ENCODE measurements around the genes CALML4 and SPESP1.

- PRO-cap, 5 experiments = no peak in any of the 5 experiments
- RAMPAGE, long total RNA, 2 experiments = no peak in any of the 2 experiments
- RRBS = no CpG with 5 or more reads among the region's 10 CpGs
Observed at GRCh38 chr15:67081847-67082915, 16.8 kb downstream of the SMAD3 start.

DNA sequence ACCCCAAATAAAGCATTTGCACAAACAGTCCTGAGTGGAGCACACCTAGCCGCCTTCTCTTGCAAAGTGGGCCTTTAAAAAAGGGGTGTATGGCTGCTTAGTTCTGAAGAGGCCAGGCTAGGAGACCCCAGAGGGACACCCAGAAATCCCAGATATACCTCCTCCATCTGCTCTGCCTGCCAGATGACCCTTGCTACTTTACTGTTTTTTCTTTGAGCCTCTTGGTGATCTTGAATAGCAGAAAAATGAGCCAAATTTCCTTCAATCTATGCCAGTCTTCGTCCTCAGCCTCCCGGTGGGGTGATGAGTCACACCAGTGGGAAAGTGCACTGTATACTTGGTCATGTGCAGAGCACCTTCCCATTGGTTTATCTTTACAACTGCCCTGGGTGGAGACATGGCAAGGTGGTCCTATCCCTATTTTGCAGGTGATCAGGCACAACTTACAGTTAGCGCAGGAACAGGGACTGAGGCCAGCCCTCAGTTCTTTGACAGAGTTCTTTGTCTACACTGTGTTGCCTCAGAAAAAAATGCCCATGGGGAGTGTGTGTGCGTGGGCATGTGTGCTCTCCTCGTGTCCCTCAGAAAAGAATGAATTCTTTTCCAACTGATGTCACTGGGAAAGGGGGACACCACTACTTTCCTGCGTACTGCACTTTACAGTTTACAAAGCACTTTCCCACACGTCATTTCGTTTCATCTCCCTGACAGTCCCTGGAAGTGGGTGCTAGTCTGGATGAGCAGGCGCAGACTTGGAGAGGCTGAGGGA lies 23.8 kb downstream of the SMAD3 start:
- PRO-cap, 5 experiments = no peak in any of the 5 experiments
- RAMPAGE, long total RNA, 2 experiments = no peak in any of the 2 experiments
- RRBS = no CpG with 5 or more reads among the region's 10 CpGs

GRCh38 chr15:67109069-67110073 lies 44.0 kb downstream of the SMAD3 start:
- PRO-cap, 5 experiments = no peak in any of the 5 experiments
- RAMPAGE, long total RNA, 2 experiments = no peak in any of the 2 experiments
- RRBS = 57% methylated on average over 3 of the region's 20 CpGs

GRCh38 chr15:67117884-67118425 lies 52.6 kb downstream of the SMAD3 start:
- PRO-cap, 5 experiments = no peak in any of the 5 experiments
- RAMPAGE, long total RNA, 2 experiments = no peak in any of the 2 experiments
- RRBS = no CpG with 5 or more reads among the region's 11 CpGs

DNA sequence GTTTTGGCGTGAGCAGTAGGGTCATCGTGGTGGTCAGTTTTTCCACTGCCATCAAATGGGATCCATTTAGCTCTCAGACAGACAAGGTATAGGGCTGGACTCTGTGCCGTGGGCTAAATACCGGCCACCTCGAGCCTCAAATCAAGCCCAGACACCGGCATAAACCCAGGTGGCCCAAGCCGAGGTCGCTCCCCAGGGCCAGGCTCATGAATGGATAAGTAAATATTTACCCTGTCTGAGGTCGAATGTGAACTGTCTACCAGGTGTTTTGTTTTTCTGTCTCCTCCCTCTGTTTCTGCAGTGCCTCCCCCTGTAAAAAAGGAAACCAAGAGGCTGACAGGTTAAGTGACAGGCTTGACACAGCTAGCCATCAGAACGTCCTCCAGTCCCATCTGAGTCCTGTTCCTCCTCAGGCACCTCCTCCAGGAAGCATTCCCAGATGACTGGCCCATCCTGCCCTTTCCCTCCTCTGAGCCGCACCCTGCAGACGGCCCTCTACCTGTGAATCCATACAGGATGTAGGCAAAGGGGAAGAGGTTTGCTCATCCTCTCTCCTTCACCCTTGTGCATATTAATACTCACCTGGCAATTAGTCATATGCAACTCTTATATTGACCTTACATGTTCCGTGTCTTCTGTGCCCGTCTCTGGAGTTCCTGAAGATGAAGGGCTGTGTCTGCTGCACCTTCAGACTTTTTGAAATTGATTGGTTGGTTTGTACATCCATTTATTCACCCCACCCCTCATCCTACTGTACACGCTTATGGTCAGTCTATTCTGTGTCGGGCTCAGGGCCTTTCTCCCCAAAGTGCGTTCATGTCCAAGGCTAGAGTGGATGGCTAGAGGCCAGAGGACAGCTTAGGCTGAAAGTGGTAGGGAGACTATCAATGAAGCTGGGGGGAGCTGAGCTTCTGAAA lies 61.9 kb downstream of the SMAD3 start:
- PRO-cap, 5 experiments = no peak in any of the 5 experiments
- RAMPAGE, long total RNA, 2 experiments = no peak in any of the 2 experiments
- RRBS = no CpG with 5 or more reads among the region's 17 CpGs

GRCh38 chr15:67130829-67131373 lies 65.5 kb downstream of the SMAD3 start:
- PRO-cap, 5 experiments = no peak in any of the 5 experiments
- RAMPAGE, long total RNA, 2 experiments = no peak in any of the 2 experiments
- RRBS = no CpG with 5 or more reads among the region's 10 CpGs

DNA sequence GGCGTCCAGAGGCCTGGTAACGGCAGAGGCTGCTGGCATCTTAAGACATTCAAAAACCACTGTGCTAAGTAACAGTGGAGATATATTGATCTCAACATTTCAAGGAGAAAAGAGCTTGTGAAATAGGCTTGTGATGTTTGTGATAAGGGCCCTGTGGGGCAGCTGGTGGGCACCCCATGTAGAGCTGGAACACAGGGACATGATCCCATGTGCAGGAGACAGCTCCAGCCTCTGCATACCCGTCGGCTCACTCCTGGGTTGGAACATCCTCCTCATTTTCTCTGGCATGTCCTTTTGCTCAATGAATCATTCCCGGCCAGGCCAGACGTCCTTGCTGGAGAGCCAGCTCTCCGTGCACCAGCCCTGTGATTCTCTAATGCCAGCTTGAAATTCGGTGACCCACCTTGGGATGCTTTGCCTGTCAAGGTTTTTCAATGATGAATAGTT lies 77.3 kb downstream of the SMAD3 start:
- PRO-cap, 5 experiments = no peak in any of the 5 experiments
- RAMPAGE, long total RNA, 2 experiments = no peak in any of the 2 experiments
- RRBS = no CpG with 5 or more reads among the region's 8 CpGs

- PRO-cap, 5 experiments = no peak in any of the 5 experiments
- RAMPAGE, long total RNA, 2 experiments = no peak in any of the 2 experiments
- RRBS = 94% methylated on average over 2 of the region's 21 CpGs
Observed at GRCh38 chr15:67164692-67165304, 89.7 kb downstream of the AAGAB start.

DNA sequence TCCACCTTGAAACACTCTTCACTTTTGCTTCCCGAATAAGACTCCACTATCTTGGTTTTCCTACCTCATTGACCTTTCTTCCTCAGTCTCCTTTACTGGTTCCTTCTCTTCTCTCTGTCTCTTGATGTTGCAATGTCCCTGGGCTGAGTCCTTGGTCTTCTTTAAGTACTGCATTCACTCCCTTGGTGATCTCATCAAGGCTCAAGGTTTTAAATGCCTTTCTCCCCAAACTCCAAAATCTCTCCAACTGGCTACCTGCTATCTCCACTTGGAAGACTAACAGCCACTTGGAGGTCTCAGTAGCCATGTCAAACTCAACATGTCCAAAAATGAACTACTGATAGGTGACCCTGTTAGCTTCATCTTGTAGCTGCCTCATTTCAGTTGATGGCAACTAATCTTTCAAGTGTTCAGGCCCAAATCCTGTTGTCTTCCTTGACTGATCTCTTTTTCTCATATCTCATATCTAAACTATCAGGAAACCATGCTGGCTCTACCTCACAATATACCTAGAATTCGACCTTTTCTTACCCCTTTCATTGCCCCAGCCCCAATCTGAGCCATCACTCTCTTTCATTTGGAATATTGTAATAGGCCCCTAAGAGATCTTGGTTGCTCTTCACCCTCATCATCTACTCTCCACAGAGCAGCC lies 31.3 kb downstream of the AAGAB start:
- PRO-cap, 5 experiments = no peak in any of the 5 experiments
- RAMPAGE, long total RNA, 2 experiments = no peak in any of the 2 experiments
- RRBS = no CpG with 5 or more reads among the region's 2 CpGs

- PRO-cap, 5 experiments = no peak in any of the 5 experiments
- RAMPAGE, long total RNA, 2 experiments = no peak in any of the 2 experiments
- RRBS = no CpG with 5 or more reads among the region's 4 CpGs
Observed at GRCh38 chr15:67746441-67746956, 78.8 kb upstream of the SKOR1 start.

- PRO-cap, 5 experiments = peak in 3 of 5 experiments; most common minus-strand start chr15:67792556 (in 3)
- RAMPAGE, long total RNA, 2 experiments = no peak in any of the 2 experiments
- RRBS = no CpG with 5 or more reads among the region's 4 CpGs
Observed at GRCh38 chr15:67792389-67792784, 32.9 kb upstream of the SKOR1 start.

DNA sequence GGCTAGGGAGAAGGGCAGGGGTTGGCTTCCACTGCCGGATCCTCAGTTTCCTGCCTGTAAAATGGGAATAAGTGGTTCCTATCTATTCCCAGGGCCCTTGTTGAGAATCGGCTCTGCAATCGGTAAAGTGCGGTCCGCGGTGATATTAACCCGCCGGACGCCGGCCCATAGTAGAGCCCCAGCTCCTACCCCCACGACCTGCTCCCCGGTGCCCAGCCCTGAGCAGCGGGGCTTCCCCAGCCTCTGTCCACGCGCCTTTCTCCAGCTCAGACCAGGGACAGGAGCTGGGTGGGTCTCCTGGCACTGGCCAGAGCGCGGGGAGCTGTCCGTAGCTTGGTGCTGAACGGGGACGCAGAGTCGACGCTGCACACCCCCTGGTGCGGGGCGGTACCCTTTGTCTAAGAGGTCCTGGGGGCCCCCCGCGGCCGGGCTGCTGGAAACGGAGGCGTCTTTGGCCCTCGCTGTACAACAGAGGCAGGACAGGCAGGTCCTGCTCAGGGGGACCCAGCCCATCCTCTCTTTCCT lies 4.5 kb upstream of the SKOR1 start:
- PRO-cap, 5 experiments = no peak in any of the 5 experiments
- RAMPAGE, long total RNA, 2 experiments = no peak in any of the 2 experiments
- RRBS = 4% methylated on average over 11 of the region's 30 CpGs

- PRO-cap, 5 experiments = no peak in any of the 5 experiments
- RAMPAGE, long total RNA, 2 experiments = no peak in any of the 2 experiments
- RRBS = no CpG with 5 or more reads among the region's 12 CpGs
Observed at GRCh38 chr15:67923119-67924027, 98.1 kb downstream of the SKOR1 start.

DNA sequence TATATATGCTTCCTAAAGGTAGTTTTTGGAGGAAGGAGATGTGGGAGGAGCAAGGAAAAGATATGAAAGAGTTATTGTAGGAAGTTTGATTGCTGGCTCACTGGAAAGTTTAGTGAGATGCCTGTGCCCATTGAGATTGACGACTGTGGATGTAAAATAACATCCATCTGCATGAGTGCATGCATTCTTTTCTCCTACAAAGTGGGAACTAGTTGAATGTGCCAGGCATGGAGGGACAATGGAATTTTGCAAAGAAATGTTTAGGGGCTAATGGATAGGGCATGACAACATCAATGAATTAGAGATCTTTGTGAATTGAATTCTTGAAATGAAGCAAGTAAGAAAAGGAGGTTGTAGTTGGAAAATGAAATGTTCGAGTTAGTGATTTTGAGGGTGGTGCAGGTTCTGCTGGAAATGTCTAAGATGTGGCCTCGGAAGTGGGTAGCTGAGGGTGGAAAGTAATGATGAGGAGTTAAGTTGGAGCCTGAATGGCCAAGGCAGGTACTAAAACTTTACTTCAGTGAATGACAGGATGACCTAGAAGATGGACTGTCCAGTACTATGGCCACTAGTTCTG lies 16.0 kb downstream of the PIAS1 start:
- PRO-cap, 5 experiments = no peak in any of the 5 experiments
- RAMPAGE, long total RNA, 2 experiments = no peak in any of the 2 experiments
- RRBS = no CpG with 5 or more reads among the region's 3 CpGs

DNA sequence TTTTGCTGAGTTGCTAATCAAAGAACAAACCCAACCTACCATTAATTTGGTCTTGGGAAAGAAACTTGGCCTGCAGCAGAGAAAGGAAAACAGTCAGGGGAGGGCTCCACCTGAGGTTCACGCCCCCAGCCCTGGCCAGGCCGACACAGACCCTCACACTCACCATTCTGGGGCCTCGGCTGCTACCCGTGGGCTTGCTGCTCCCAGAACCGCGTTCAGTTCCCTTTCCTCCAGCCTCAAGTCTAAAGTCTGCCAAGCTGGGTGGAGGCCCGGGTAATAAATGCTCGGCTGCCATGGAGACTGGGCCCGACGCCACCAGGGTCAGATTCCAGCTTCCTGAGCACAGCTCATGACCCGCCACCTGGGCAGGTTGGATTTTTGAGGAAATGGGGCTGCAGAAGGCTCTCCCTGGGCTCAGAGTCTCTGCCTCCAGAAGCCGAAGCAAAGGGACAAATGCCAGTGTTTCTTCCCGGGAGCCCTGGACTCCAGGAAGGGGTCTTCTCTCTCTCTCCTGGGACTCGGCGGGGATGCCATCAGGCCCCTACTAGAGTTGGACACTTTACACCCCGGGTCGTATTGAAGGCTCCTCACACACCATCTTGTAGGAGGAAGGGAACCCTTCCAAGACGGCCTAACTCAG lies at the start of gene CALML4:
CALML4 (minus strand) TSS at position 251 of the 640 bp plus-strand sequence.
- PRO-cap, 5 experiments = peak in 4 of 5 experiments; most common plus-strand start position 373 of the sequence (in 2); most common minus-strand start position 217 of the sequence (in 2)
- RAMPAGE, long total RNA, 2 experiments = start-site peak on the minus strand in 1 of 2 experiments, centred at position 217 of the sequence, 274 to 319 reads per replicate
- RRBS = 42% methylated on average over 4 of the region's 18 CpGs

DNA sequence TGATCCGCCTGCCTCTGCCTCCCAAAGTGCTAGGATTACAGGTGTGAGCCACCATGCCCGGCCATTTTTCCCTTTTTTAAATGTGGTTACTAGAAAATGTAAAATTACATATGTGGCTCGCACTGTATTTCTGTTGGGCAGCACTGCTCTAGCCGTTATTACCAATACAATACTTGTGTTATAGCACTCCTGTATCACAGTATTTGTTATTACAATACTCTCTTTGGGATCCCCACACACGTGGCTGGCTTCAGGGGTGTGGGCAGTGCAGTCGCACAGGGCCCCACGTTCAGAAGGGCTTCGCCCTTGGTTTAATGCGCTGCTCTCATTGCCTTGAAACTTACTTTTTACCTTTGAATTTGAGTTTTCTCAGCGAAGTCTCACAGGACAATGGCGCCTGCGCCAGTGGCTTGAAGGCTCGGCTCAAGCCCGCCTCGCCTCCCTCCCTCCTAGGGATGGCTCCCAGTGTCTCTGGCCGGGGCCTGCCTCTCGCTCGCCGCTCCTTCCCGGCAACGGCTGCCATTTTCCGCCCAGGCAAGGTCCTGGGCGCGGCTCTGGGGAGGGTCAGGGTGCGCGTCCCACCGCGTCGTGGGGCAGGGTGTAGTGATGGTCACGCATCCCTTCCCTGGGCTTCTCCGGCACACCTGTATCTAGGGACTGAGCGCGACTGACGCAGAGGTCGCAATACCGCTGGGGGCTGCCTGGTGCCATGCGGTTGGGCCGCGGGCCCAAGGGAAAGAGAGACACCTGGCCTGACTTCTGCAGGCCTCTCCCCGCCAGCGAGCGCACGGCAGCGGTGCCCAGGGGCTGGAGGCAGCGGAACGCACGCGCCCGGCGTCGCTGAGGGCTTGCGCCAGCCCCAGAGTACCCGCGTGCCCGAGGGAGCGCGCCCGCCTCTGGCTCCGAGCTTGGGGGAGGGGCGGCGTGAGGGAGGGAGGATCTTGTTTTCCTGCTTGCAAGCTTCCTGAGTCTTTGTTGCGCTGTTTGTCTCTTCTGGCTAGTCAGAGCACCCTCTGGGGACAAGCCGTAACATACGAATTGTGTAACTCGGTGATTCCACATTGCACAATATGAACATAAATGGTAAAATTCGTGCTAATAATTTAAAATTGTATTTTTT lies 20.8 kb upstream of the FEM1B start:
- PRO-cap, 5 experiments = peak in 5 of 5 experiments; most common plus-strand start position 1,004 of the sequence (in 2); most common minus-strand start position 870 of the sequence (in 3)
- RAMPAGE, long total RNA, 2 experiments = no peak in any of the 2 experiments
- RRBS = no CpG with 5 or more reads among the region's 66 CpGs

- PRO-cap, 5 experiments = no peak in any of the 5 experiments
- RAMPAGE, long total RNA, 2 experiments = no peak in any of the 2 experiments
- RRBS = no CpG with 5 or more reads among the region's 17 CpGs
Observed at GRCh38 chr15:68365930-68366749, 65.8 kb downstream of the ITGA11 start.

DNA sequence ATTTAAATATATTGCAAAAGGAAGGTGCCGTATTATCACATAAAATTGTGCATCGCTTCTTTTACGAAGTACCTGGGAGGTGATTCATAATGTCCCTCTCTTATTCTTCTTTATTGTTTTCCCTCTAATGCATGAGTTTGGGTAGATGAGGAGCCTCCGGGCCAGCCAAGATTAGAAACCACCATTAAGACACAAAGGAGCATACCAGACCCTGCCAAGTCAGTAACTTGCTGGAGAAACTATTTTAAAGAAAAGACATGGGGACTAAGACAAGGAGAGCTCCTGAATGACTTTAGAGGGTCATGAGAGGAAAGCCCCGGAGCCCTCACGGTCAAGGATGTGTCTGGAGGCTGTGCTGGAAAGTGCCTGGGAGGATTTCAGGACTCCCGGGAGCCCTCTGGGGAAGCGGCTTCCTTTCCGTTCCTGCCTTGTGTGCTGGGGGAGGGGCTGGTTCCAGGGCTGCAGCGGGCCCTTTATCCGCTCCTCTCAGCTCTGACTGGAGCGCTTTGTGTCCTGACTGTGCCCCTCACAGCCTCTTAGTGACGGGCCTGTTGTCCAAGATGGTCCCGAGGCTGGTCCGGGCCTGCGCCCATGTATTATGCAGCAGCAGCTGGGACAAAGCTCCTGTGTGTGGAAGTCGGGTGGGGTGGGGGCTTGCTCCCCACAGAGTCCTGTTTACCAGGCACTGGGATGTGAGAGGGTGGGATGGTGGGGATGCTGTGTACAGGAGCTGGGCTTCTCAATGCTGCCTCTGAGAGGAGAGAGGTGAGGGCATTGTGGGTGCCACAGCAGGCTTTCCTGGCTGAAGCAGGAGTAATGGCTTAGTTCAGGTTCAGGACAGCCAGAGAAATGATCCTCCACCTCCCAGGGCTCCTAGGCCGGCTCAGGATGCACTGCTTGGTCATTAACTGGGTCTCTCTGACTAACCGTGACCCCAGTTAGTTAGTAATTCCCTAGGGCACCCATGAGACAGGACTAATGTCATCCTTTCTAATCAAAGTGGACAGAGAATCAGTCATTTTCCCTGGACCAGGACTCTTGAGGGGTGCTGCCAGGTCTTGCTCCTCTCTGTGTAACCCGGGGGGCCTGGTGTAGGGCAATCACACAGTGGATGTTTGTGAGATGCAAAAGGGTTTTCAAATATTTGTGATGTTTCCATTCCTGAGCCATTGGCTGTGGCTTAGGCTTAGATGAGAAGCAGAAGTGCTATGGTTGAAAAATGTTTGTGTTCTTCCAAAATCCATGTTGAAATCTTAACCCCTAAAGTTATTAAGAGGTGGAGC lies 35.9 kb downstream of the CORO2B start:
- PRO-cap, 5 experiments = no peak in any of the 5 experiments
- RAMPAGE, long total RNA, 2 experiments = no peak in any of the 2 experiments
- RRBS = 55% methylated on average over 3 of the region's 20 CpGs

DNA sequence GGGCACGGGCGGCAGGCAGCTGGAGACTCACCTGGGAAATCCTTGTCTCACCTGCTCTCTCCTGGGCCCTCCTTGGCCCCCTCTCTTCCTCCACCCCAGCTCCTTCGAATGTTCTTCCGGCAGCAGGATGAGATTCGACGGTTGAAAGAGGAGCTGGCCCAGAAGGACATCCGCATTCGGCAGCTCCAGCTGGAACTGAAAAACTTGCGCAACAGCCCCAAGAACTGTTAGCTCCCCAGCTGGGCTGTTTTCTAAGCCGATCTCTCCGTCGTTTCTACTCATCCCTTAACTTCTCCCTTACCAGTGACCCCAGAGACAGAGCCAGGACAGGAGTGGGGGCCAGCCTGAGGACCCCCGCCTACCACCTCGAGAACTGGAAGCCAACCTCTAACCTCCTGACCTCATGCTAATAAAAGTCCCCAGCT lies 94.9 kb downstream of the ANP32A start:
- PRO-cap, 5 experiments = no peak in any of the 5 experiments
- RAMPAGE, long total RNA, 2 experiments = no peak in any of the 2 experiments
- RRBS = no CpG with 5 or more reads among the region's 14 CpGs

- PRO-cap, 5 experiments = peak in 3 of 5 experiments; most common plus-strand start chr15:68930525 (in 3); most common minus-strand start chr15:68930375 (in 1)
- RAMPAGE, long total RNA, 2 experiments = start-site peak on the plus strand in 2 of 2 experiments, at chr15:68930502-68930553 at its widest, 23 to 97 reads per replicate
- RRBS = 74% methylated on average over 18 of the region's 88 CpGs
Observed at GRCh38 chr15:68929812-68931267, at the start of gene SPESP1. TSS of gene SPESP1 (plus strand) at chr15:68930525.